Measurements from ENCODE around the genes ZIC4, TM4SF18, ANKUB1, PFN2 and ERICH6.

DNA sequence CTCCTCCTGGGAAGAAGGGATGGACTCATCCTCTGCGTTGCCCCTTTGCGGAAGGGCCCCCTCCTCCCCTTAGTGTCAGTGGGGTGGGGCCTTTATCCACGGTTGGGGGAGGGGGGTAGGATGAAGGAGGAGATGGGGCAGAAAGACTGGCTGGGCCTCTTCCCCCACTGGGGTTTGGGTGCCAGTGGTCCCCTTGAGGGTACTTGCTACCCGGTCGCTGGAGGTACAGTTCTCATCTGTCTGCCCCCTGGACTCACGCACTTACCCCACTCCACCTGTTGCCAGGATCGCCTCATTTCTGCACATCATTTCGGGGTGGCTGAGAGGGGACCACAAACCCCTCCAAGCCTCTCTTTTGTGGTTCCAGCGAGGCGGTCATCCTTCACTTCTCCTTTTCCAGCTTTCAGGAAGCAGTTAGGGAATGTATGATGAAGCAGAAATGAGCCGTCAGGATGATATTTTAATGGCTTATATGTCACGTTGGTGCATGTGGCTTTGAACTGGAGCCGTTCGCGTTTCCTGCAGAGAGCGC, at the start of gene ZIC4:
TSS of gene ZIC4 (minus strand) at position 446 of the 532 bp plus-strand sequence.
- RRBS, result no CpG with 5 or more reads among the region's 16 CpGs

DNA sequence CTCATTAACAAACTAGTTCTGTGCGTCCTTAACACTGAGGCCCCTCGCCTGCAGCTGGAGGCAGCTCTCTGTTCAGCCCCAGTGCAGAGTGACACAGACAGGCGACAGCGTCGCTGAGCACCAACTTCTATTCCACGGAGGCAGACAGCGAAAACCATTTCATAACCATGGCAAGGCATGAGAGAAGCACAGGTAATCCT, 530.7 kb downstream of the ZIC1 start:
- RRBS, result no CpG with 5 or more reads among the region's 7 CpGs

- RRBS, result 61% methylated on average over 5 of the region's 24 CpGs
Observed at GRCh38 chr3:148280701-148281006, 417.0 kb upstream of the AGTR1 start.

GRCh38 chr3:148955593-148956277, 35.6 kb upstream of the GYG1 start:
- RRBS, result no CpG with 5 or more reads among the region's 10 CpGs

DNA sequence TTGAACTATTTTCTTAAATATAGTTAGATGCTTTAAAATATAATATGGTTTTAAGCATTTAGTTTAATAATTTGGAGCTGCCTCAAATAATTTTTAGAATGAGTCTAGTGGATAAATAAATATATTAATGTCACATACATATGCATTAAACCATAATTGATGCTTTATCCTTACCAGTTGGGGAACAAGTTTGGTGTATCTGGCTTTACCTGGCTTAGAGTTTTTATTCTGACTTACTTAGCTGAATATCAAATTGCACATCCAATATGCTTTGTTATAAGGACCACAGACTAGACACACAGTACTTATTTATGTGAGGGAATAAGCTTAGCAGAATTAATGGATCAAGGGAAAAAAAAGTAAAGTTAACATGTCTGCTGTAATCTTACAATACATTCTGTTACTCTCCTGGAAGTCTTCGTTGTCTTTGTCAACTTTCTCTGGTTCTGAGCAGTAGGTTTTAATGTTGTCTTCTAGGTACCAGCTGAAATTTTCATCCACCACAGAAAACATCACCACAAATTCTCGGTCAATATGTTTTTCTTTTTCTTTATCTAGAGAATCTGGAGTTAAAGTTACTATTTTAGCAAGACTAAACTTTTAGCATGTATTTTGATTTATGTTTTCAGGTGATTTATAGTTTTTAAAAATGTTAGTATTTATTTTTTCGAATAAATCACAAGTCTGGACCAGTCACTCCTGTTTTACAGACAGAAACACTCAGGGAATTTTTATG, 12.6 kb downstream of the CP start:
- RRBS, result no CpG with 5 or more reads among the region's 3 CpGs

DNA sequence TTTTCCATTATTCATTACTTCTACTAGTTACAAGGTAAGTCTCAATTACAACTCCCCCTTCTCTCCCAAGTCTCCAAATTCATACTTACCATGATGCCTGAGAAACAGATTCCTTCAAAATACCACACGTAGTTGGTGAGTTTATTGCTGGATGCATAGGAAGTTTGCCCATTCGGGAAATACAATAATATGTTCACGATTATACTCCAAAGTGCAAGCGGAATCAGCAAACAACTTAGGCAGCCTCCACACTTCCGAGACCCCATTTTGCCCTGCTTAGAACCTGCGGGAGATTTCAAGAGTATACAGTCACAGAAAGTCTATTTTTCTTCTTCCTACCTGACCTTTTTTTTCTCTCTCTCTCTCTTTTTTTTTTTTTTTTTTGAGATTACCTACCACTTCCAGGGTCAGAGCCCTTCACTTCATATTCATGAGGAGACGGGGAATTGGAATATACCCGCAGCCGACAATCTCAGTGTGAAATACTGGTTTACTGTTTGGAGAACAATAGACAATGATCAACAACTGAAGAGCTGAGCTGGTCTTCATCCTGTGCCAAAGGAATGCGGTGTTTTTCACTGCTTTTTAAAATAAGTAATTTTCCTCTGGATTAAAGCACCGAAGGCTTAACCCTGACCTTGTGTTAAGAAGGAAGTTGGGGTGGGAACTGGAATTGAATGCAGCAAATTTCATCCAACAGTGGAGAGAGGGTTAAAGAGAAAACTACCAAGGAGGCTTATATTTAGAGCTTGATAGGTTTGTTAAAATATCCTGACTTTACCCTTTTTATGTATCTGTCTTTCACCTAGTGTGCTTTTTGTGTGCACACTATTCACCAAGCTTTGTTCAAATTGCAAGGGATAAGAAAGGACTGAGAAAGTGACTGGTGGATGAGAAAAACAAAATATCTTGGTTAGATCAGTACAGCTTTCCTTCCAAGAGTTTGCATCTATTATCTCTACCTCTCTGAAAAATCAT, at the start of gene TM4SF18:
TSS of gene TM4SF18 (minus strand) at position 520 of the 978 bp plus-strand sequence.
- RRBS, result no CpG with 5 or more reads among the region's 11 CpGs

DNA sequence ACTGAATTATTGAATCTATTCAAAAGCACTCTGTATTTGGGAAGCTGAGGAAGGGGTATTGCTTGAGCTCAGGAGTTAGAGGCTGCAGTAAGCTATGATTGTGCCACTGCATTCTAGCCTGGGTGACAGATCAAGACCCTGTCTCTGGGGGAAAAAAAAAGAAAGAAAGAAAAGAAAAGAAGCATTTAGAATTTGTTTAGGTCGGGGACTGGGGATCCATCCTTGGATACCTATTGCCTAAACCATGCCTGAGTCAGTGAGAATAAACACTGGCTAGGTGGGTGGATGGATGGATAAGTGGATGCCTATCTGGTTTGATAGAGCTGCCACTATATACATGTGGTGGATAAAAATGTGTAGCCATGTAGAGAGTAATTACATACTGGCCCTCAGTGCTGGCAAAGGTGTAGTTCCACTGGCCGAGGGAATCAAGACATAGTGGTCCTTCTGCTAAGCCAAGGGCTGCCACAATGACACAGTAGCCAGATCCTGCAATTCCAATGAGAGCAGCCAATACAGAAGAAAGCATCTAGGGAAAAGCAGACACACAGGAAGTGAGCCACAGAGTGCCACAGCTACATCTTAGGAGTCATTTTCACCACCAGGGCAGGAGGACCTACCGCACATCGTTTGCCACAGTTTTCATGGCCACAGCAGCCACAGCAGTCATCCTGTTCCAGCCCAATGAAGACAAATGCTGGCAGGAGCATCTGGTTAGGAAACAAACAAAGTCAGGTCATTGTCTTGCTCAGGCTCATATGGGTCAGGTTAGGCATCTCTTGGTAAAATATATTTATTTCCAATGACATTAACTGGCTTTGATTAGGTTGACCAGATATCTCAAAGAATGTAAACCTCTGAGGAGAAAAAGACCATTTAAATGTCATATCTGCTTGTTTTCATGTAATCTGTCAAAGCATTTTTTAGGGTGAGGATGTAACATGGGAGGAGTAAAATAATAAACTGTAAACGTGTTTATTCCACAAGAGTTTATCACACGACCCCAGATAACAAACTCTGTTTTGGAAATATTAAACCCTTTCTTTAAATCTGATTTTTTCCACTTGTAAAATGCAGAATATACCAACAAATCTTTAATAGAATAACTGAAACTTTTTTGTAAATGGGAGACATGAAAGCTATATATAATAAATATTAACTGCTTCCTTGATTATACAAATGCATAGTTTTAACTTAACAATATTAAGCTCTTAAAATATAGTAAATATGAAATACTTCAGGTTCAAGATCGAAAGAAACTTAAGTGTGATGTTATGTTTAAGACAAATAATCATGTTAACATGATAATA, 1.9 kb downstream of the TM4SF1 start:
- RRBS, result no CpG with 5 or more reads among the region's 7 CpGs

GRCh38 chr3:149609419-149610261, 48.2 kb downstream of the WWTR1 start:
- RRBS, result no CpG with 5 or more reads among the region's 5 CpGs

- RRBS, result no CpG with 5 or more reads among the region's 3 CpGs
Observed at GRCh38 chr3:149792385-149792844, at the start of gene ANKUB1. Gene ANKUB1, minus strand, starts transcription at chr3:149792554.

GRCh38 chr3:149813319-149814293, 591 bp downstream of the RNF13 start:
- RRBS, result no CpG with 5 or more reads among the region's 31 CpGs

GRCh38 chr3:149970790-149971884, at the start of gene PFN2:
Gene PFN2, minus strand, starts transcription at chr3:149970895.
- RRBS, result 2% methylated on average over 26 of the region's 132 CpGs

- RRBS, result no CpG with 5 or more reads among the region's 9 CpGs
Observed at GRCh38 chr3:150022485-150023569, 52.1 kb upstream of the PFN2 start.

DNA sequence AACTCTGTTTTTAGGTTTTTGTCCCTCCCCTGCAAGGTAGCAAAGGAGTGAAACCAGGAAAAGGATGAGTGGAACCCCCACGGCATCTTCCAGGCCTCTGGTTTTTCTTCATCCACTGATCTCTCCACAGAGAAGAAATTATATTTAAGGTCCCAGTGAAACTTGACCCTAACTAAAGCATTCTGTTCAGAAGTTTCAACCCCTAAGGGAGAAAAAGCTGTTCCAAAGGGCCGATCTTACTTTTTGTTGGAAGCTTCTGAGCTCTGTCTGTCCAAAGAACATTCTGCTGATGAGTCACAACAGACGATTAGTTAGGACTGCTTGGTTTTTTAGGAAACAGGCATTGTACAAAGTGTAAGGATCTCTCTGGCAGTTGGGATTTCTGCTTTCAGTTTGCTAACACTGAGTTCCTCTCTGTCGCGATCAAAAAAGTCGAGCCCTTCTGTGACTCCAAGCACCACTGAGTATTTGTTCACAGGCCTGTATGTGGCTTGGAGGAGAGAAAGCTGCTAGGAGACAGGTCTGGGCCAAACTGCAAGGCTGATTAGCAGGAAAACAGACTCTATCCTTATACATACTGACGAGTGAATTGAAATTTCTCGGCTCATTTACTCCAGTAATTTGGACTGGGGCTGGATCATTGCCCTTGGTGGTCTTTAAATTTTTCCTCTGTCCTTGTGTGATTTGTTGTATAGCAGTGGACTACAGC, 91.8 kb upstream of the PFN2 start:
- RRBS, result no CpG with 5 or more reads among the region's 8 CpGs

- RRBS, result no CpG with 5 or more reads among the region's 1 CpG
Observed at GRCh38 chr3:150428905-150429501, 20.9 kb downstream of the TSC22D2 start.

GRCh38 chr3:150703231-150704533, at the start of gene ERICH6:
Gene ERICH6, minus strand, starts transcription at chr3:150703920.
- RRBS, result 1% methylated on average over 16 of the region's 71 CpGs

GRCh38 chr3:150729142-150729615, 25.5 kb upstream of the ERICH6 start:
- RRBS, result no CpG with 5 or more reads among the region's 2 CpGs

DNA sequence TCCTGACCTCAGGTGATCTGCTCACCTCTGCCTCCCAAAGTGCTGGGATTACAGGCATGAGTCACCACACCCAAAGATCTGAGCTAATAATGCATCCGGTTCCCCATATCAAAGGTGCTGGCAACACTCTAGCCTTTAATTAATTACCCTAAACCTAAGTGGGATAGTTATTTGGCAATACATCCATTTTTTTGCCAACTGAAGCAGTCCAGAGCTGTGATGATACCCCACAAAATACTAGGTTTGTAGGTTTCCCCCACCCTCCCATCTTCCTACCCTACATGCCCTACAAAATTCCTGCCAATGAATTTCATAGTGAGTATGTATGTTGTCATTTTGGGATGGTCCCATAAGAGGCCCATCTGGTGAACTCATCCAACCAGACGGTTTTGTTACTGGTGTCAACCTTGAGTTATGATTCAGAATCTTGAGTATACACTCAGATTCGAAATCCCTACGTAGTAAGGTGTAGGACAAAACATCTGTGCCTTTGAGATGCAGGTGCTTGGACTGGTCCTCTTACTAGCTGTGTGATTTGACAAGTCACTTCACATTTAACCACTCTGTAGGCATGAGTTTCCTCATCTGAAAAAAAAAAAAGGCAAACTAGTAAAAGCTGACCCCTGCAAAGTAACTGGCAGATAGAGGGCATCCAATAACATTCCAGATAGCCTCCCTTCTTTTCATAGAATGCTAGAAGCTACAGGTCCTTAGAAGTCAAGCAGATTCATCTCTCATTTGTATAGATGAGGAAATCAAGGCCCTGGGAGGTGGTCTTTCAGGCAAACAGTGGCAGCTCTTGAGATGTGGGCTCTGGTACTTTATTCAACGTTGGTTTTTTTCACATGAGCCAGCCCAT, 3.6 kb downstream of the SIAH2 start:
- RRBS, result no CpG with 5 or more reads among the region's 5 CpGs

- RRBS, result 1% methylated on average over 51 of the region's 84 CpGs
Observed at GRCh38 chr3:150762247-150763032, 529 bp downstream of the SIAH2 start.

Data from cardiac fibroblast (primary cell).